HEK293 (cell line): ENCODE measurements around the genes KDELR1, SULT2B1 and FUT2.

DNA sequence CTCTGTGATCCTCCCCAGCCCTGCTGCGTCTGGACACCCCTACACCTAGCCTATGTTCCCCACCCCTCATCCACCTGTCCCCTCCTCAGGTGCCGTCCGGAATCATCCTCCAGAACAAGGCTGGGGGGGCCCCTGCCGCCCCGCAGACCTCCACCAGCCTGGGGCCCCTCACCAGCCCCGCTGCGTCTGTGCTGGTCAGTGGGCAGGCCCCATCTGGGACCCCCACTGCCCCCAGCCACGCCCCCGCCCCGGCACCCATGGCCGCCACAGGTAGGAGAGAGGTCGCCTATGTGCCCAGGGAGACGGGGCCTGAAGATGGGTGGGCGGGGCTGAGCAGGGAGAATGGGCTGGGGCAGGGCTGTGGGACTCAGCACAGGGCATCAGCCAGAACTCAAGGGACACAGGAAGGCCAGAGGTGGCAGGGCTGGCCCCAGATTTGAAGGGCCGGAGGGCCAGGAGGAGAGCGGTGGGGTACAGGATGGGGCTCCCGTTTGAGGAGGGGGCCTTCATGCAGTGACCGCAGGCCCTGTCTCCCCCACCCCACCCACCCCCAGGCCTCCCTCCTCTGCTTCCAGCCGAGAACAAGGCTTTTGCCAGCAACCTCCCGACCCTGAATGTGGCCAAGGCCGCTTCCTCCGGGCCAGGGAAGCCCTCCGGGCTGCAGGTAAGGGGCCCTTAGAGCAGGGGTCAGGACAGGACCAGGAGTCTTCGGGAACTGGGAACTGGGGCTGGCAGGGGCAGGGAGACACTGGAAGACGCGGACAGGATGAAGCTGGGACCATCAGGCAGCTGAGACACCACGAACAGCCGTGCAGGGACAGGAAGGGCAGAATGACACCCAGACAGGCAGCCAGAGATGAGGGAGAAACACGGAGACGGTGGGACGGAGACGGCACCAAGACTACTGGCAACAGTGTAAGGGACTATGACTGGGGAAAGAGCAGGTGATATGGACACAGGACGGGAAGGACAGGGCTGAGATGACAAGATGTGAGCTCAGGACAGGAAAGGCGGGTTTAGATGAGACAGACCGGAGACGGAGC lies 18.1 kb upstream of the EHD2 start:
- PRO-cap = no peak
- RRBS, 2 experiments = no CpG with 5 or more reads among the region's 36 CpGs

- PRO-cap = no peak
- RRBS, 2 experiments = no CpG with 5 or more reads among the region's 17 CpGs
These were observed 7.0 kb downstream of the NOP53 start for GRCh38 chr19:47752282-47752793.

- PRO-cap = no peak
- RRBS, 2 experiments = no CpG with 5 or more reads among the region's 14 CpGs
These were observed 10.3 kb downstream of the NOP53 start for GRCh38 chr19:47755570-47756033.

DNA sequence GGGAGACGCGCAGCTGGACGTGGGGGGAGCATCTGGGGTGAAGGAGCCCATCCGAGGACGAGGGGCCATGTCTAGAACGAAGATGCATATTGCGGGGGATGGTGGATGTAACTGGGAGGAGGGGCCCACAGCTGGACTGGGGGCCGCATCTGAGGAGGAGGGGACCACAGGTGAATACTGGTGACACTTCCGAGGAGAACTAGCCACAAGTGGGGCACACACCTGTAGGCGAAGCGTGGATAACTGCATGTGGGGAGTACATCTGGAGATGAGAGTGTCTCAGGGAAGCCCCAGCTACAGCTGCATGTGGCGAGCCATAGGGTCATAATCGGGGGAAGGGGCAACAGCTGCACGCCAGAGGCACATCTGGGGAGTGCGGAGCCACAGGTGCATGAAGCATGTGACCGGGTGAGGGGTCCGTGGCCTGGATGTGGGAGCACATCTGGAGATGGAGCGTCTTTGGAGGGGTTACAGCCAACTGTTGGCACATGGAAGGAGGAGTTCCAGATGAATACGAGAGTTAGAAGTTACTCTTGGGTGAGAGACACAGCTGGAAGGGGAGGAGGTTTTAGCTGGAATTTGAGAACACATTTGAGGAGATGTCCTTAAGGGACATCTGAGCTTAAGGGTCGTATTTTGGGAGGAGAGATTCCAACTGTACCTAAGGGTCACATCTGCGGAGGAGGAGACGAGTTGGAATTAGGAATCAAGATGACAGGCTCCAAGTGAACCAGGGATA lies 548 bp downstream of the ZSWIM9 start:
- PRO-cap = no peak
- RRBS, 2 experiments = no CpG with 5 or more reads among the region's 22 CpGs

- PRO-cap = no peak
- RRBS, 2 experiments = no CpG with 5 or more reads among the region's 13 CpGs
These were observed 19.9 kb downstream of the ZSWIM9 start for GRCh38 chr19:48190254-48190889.

DNA sequence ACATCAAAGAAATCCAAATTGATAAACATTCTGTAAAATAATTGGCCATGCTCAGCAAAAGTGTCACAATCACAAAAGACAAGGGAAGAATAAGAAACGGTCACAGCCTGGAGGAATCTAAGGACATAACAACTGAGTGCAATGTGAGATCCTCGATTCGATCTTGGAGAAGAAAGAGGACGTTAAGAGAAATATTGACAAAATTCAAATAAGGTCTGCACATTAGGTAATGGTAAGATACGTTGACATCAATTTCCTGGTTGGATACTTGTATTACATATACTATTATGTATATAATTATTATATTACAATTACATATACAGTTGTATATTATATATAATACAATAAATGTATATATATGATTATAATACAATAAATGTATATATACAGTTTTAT lies 1.1 kb upstream of the CARD8 start:
- PRO-cap = no peak
- RRBS, 2 experiments = no CpG with 5 or more reads among the region's 5 CpGs

- PRO-cap = bidirectional peak, plus-strand start at chr19:48363295, minus-strand start at chr19:48363152
- RRBS, 2 experiments = under 1 to 2% methylated on average over 6 of the region's 33 CpGs
These were observed 565 bp downstream of the TMEM143 start for GRCh38 chr19:48362990-48363759.

DNA sequence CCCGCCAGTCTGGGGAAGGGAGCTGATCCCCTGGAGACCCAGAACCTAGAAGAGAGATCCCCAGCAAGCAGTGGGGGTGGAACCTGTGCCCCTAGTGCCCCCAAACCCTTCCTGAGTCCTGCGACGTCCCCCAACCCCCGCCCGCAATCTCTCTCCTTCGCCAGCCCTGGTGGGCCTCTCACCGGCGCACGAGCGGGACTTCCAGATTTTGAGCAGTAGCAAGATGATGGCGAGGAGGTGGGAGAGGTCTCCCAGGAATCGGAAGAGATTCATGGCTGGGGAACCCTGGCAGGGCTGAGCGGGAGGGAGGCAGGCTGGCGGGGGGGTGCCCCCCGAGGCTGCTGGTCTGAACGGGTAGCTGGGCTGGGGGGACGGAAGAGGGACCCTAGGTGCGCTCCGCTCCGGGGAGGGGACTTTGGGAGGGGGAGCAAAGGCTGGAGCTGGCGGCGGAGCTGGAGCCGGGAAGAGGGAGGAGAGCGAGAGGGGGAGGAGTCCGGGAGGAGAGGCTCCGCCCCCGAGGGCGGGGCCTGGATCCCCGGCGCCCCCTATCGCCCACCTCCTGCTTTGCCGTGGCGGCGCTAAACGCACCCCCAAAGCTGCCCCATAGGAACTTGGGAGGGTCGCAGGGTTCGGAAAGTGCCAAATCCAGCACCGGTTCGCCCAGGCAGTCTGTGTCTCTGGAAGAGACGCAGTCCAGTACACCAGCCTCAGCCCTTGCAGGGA lies at the start of gene KDELR1:
TSS of gene KDELR1 (minus strand) at position 466 of the 723 bp plus-strand sequence.
- PRO-cap = bidirectional peak, plus-strand start at position 593 of the sequence, minus-strand start at position 466 of the sequence
- RRBS, 2 experiments = 2% methylated on average over 9 to 12 of the region's 40 CpGs

GRCh38 chr19:48496804-48498087 lies 14.4 kb downstream of the LMTK3 start:
- PRO-cap = no peak
- RRBS, 2 experiments = 62 to 91% methylated on average over 15 of the region's 65 CpGs

DNA sequence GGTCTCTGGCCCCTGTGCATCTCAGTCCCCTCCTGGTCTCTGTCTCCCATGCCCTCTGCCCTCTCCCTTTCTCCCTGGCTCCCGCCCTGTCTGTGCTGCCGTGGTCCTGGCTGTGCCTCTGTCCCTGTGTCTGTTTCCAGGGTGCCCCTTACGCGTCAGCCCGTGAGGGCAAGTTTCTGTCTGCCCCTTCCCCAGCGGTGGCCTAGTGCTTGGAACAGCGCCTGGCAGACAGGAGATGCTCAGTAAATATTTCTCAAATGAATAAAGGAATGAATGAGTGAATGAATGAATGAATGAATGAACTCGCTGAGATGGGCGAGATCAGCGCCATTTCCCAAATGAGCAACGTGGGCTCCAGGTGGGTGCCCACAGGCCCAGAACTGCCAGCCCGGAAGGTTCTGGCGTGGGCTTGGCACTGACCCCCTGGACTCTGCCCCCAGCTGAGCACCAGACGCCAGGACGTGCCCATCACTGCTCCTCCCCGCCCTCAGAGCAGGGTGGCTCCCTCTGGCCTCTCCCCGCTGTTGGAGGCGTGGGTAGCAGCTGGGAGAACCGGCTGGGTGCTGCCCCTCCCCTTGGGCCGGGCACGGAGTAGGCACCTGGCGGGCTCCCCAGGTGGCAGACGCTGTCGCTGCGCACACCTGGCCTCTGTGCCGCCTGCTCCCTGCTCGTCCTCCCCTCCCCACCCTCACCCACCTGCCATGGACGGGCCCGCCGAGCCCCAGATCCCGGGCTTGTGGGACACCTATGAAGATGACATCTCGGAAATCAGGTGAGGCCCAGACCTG lies at the start of gene SULT2B1:
TSS of gene SULT2B1 (plus strand) at position 621 of the 788 bp plus-strand sequence.
- PRO-cap = no peak
- RRBS, 2 experiments = 81 to 100% methylated on average over 2 of the region's 32 CpGs

GRCh38 chr19:48568183-48569033 lies 16.4 kb downstream of the SULT2B1 start:
- PRO-cap = no peak
- RRBS, 2 experiments = no CpG with 5 or more reads among the region's 30 CpGs

GRCh38 chr19:48674375-48674902 lies 1.6 kb upstream of the NTN5 start:
- PRO-cap = no peak
- RRBS, 2 experiments = 93 to 96% methylated on average over 4 of the region's 17 CpGs

GRCh38 chr19:48695727-48696131 lies at the start of gene FUT2:
Gene FUT2 (plus strand): TSS chr19:48695971.
- PRO-cap = no peak
- RRBS, 2 experiments = no CpG with 5 or more reads among the region's 10 CpGs

- PRO-cap = no peak
- RRBS, 2 experiments = no CpG with 5 or more reads among the region's 19 CpGs
These were observed 4.5 kb downstream of the MAMSTR start for GRCh38 chr19:48714872-48715514.

DNA sequence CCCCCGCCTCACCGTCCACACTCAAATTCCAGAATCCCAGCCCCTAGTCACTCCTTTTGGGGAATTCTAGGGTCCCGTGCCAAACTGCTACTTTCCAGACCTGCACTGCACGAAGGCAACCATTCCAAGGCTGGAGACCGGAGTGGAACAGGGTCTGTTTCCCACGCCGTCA lies 670 bp upstream of the FUT1 start:
- PRO-cap = no peak
- RRBS, 2 experiments = 69 to 90% methylated on average over 3 of the region's 7 CpGs

DNA sequence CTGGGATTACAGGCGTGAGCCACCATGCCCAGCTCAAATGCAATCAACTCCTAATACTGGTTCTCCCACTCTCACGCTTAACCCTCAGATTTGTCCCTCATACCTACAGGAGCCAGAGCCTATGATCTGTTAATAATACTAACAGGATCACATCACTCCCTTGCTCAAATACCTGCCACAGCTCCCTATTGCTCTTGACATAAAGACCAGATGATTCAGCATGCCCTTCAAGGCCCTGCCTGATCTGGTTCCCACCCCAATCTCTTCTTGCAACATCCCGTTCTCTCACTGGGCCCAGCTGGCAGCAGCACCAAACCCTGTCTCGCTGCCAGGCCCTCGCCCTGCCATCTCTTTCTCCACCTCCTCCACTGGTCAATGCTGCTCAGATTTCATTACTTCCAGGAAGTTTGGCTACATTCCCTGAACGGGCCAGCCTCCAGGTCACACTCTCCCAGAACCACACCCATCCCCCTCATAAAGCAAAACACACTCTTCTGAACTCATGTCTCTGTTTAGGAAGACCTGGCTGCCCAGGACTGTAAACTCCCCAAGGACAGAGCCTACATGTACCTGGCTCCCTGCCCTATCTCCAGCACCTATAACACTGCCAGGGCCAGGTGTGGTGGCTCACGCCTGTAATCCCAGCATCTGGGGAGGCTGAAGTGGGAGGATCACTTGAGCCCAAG lies 8.6 kb upstream of the BCAT2 start:
- PRO-cap = no peak
- RRBS, 2 experiments = no CpG with 5 or more reads among the region's 7 CpGs

GRCh38 chr19:48836774-48837514 lies 653 bp upstream of the HSD17B14 start:
- PRO-cap = bidirectional peak, plus-strand start at chr19:48837291, minus-strand start at chr19:48837185
- RRBS, 2 experiments = 39 to 47% methylated on average over 15 of the region's 32 CpGs

DNA sequence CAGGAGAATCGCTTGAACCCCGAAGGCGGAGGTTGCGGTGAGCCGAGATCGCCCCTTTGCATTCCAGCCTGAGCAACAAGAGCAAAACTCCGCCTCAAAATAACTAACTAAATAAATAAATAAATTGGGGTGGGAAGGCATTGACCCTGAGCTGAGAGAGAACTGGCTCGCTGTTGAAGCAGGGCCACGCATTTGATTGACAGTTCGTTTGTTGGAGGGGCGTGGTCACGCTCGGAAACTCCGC lies 276 bp upstream of the PPP1R15A start:
- PRO-cap = bidirectional peak, plus-strand start outside the sequence, minus-strand start at position 164 of the sequence
- RRBS, 2 experiments = no CpG with 5 or more reads among the region's 14 CpGs

GRCh38 chr19:48872857-48873125 lies 570 bp downstream of the PPP1R15A start:
- PRO-cap = unidirectional peak, minus-strand start at chr19:48873017; bidirectional peak, plus-strand start at chr19:48873158, minus-strand start at chr19:48873017
- RRBS, 2 experiments = no CpG with 5 or more reads among the region's 6 CpGs

DNA sequence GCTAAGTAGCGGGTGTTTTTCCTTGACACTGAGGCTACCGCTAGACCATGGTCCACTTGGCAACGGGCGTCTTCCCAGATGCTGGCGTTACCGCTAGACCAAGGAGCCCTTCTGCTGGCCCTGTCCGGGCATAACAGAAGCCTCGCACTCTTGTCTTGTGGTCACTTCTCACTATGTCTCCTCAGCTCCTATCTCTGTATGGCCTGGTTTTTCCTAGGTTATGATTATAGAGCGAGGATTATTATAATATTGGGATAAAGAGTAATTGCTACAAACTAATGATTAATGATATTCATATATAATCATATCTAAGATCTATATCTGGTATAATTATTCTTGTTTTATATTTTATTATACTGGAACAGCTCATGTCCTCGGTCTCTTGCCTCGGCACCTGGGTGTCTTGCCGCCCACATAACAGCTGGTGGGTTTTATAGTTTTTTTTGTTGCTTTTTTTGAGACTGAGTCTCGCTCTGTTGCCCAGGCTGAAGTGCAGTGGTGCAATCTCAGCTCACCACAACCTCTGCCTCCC lies 4.6 kb downstream of the PPP1R15A start:
- PRO-cap = no peak
- RRBS, 2 experiments = no CpG with 5 or more reads among the region's 13 CpGs